ENCODE data around the gene DOK5.

DNA sequence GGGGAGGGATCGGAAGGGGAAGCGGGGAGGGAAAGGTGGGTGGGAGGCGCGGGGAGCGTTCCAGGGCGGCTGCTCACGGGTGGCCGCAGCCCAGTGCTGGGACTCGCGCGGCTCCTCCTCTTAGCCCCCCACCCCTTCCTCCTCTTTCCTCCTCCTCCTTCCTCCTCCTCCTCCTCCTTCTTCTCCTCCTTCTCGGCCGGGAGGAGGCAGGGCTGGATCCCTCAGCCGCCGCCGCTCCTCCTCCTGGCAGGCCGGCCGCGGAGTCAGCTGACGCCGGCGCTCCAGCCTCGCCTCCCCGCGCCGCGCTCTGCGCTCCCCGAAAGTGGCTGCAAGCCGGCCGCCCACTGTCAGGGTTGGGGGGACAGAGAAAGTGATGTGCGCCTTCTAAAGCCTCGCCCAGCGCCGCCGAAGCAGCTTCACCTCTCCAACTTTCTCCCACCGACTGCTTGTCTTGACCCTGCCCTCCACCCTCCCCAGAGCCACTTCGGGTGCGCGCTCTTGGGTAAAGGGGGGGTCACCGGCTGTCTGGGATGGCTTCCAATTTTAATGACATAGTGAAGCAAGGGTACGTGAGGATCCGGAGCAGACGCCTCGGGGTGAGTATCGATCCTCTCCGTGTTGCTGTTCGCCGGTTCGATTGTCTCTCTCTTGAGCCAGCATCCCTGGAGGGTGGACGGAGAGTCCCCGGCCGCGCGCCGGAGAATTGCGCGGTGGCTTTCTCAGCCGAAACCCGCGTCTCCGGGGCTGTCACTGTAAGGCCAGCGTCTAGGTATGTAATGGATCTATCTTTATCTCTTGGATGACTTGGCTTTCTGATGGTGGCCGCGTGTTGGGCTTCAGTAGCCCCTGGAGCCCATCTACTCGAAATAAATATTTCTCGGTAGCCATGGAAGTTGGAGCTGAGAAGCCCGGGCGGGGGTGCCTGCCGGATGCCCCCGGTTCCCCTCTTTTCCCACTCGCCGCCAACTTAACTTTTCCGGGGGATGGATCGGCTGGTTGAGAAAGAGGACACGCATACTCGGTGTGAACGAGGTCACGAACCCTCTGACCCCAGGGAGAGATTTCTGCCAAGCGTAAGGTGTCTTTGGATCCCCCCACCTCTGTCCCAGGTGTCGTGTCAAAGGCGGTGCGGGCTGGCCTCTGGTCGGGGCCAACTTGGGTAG is at the start of gene DOK5:
DOK5 (plus strand) TSS at position 177 of the 1,163 bp plus-strand sequence.
- RRBS = 2% methylated on average over 33 of the region's 84 CpGs

DNA sequence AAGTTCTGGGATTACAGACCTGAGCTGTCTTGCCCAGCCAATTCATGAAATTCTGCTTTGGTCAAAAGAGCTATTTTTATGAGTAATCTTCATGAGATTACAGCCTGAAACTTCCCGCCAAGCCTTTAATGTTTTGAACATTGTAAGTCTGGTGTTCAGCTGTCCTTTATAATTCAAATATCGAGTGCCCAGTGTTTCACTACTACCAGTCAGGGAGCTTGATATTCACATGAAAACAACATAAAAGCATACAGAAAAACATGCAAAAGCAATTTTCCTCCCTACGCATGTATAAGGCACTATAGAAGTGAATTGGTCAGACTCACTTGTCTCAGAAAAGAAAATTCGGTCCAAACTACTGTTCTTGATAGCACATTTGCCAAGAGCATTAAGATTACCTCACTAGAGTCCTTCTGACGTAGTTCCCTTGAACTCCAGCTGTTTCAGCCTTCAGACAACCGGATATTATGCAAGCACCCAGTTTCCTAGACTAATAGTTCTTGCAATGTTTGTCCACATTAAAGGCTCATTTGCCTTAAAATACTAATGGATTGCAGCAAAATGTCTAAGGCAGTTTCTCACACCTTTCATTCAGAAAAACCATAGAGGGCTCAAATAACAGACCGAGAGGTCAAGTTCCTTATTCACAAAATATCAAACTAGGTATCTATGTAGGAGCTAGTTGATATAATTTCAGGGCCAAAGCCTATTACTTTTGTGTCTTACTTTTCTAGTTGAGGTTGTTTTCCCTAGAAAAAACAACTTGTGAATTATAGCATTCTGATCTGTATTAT is 2.6 kb upstream of the CASS4 start:
- RRBS = no CpG with 5 or more reads among the region's 7 CpGs

- RRBS = 98% methylated on average over 3 of the region's 8 CpGs
These were observed 25.6 kb upstream of the RTF2 start for GRCh38 chr20:56442879-56443220.

- RRBS = no CpG with 5 or more reads among the region's 20 CpGs
These were observed 9.9 kb upstream of the RTF2 start for GRCh38 chr20:56458451-56459094.

- RRBS = no CpG with 5 or more reads among the region's 4 CpGs
These were observed 7.1 kb upstream of the RTF2 start for GRCh38 chr20:56461253-56461862.

- RRBS = no CpG with 5 or more reads among the region's 29 CpGs
These were observed 2.8 kb upstream of the TFAP2C start for GRCh38 chr20:56626374-56626735.

GRCh38 chr20:57243691-57244563 is 22.5 kb downstream of the BMP7 start:
- RRBS = 56% methylated on average over 3 of the region's 20 CpGs

GRCh38 chr20:57385027-57385491 is 6.1 kb upstream of the RBM38 start:
- RRBS = 89% methylated on average over 5 of the region's 14 CpGs

- RRBS = 1% methylated on average over 7 of the region's 24 CpGs
These were observed 295 bp downstream of the RBM38 start for GRCh38 chr20:57391599-57391782.

GRCh38 chr20:57405228-57405920 is 14.2 kb downstream of the RBM38 start:
- RRBS = no CpG with 5 or more reads among the region's 16 CpGs

DNA sequence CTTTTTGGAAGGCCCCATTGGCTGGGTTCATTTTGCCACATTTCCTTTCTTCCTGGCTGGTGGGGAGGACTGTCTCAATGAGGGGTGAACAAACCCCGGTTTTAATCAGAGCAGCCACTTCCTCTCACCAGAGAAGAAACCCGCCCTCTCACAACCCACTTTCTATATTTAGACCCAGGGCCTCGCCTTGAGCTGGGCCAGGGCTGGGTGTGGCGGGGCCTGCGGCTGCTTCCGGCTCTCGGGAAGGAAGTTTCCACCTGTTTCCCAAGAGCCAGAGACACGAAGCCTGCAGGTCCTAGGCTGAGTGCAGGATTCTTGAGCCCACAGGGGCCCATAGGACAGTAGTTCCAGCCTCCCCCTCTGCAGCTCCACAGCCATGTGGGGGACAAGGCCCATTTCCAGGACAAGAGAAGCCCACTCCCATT is 41.8 kb downstream of the RBM38 start:
- RRBS = 24% methylated on average over 1 of the region's 8 CpGs

DNA sequence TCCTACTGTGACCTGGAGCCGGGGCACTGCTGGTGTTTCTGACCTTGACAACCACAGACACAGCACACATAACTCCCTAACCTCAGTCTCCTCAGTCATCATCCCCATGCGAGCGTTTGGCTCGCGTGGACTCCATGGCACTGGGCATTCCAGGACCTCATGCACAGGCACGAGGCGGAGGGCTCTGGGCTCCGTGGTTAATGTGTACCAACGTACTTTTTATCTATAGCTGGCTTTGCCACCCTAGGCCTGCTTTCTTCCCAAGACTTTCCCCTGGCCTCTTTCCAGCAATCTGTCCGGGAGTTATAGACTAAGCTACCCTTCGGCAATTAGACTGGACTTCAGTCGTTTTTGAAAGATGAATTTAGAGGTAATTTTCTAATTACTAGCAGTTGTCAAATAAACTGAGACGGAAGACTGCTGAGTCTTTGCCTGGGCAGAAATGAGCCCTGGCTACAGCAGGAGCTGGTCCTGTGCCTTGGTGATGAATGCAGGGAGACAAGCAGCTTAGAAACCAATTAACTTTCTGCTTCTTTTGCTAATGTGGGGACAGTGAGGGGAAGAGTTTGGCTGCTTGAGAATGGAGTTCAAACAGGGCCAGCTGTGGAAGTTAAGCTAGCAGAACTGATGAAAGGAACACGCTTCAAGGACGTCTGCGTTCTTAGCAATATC is 16.1 kb upstream of the CTCFL start:
- RRBS = no CpG with 5 or more reads among the region's 16 CpGs

DNA sequence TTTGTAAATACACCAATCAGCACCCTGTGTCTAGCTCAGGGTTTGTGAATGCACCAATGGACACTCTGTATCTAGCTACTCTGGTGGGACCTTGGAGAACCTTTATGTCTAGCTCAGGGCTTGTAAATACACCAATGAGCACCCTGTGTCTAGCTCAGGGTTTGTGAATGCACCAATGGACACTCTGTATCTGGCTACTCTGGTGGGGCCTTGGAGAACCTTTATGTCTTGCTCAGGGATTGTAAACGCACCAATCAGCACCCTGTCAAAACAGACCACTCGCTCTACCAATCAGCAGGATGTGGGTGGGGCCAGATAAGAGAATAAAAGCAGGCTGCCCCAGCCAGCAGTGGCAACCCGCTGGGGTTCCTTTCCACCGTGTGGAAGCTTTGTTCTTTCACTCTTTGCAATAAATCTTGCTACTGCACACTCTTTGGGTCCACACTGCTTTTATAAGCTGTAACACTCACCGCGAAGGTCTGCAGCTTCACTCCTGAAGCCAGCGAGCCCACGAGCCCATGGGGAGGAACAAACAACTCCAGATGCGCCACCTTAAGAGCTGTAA is 9.2 kb upstream of the ZBP1 start:
- RRBS = no CpG with 5 or more reads among the region's 9 CpGs

DNA sequence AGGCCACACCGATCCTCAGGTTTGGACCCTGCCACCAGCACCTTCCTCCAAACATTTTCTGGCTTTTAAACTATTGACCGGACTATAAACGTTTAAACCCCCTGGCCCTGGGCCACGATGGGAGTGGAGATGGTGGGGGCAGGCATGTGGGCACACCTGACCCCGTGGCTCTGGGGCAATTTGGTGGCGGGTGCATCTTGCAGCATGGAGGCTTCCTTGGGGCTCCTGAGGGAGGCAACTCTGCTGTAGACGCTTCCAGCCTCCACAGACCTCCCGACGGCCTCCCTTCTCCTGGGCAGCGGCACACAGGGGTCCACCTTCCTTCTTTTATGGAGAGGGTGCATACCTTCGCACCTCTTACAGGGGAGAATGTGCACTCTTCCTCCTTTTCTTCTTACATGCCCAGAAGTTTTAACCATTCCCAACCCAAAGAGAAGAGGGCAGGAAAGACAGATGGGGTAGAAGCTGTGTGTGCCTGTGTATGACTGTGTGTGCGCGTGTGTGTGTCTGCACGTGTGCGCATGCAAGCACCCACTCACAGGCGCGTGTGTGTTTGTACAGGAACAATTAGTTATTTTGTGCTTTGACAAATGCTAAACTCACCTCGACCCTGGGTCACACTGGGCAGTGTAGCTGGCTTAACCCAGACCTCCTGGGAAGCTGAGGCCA is 5.0 kb downstream of the PMEPA1 start:
- RRBS = no CpG with 5 or more reads among the region's 18 CpGs

GRCh38 chr20:58014529-58015113 is 136.1 kb upstream of the C20orf85 start:
- RRBS = no CpG with 5 or more reads among the region's 5 CpGs

DNA sequence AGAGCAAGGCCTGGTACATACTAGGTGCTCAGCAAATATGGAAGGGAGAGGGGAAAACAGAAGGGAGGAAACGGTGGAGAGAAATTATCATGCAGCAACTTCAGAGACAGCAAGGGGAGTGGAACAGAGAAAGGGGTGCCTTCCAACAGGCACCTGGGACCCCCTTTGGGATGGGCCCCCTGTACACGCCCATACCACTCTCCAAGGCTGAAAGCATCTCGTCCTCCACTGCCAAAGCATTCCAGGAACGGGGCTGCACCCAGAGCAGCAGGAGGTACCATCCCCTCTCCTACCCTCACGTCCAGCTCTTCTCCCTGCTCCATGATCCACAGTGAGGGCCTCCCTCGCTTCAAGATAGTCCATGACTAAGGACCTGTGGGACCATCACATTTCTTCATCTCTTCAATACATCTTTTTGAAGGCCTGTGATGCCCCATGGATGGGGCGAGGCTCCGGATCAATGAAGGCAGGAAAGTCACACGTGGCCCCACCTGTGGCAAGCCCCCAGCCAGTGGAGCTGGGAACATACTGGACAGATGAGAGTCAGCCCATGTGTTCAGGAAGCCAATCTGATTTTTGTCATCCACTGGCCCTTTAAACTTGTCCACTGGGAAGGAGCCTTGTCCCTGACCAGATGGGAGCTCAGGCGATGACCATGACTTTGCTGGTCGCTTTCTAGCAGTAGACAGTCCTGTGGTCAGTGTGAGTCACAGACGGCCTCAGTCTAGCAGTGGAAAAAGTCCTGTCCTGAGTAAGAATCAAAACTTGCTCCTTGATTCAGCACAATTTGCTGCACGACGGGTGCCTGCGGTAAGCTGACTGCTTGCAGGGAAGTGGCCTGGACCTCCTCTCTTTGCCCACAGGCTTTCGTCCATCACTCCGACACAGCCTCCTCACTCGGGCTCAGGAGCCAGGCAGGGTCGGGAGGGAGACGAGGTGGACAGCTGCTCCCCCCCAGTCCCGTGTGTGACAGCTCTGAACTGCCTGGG is 131.9 kb upstream of the C20orf85 start:
- RRBS = no CpG with 5 or more reads among the region's 21 CpGs

DNA sequence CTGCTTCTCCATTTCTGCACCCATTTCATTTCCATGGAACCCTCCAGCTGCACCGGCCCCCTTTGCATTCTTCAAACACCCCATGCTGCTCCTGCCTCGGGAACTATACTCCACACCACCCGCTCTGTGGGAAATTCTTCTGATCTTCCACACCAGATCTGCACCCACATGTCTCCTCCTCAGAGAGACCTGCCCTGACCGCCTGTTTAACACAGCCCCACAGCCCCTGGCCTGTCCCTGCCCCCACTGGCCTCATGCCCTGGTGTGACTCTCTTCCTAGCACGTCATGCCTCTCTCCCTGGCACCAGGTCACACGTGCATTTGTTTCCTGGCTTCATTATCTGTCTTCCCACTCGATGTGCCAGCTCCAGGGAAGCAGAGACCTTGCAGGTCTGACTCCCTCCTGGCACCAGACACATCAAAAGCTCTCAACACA is 1.8 kb upstream of the C20orf85 start:
- RRBS = no CpG with 5 or more reads among the region's 7 CpGs

DNA sequence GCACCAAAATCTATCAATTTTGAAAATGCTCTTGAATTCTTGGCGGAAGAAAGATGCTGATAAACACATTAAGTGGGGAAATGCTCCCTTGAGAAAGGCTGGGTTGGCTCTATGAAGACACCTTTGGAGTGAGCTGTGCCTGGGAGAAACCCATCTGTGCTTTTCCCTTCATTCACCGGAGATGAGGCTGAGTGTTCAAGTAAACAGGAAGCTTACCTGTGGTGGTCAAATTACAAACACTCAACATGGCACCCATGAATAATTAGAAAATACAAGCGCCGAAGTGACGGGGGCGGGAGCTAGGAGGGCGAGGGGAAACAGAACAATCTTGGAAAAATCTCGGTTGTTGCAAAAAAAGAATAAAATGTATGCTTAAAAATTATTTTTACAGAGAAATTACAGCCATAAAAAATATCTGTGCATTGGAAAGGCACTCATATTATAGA is 986 bp upstream of the ANKRD60 start:
- RRBS = no CpG with 5 or more reads among the region's 8 CpGs

- RRBS = no CpG with 5 or more reads among the region's 18 CpGs
These were observed 8.0 kb upstream of the ANKRD60 start for GRCh38 chr20:58236487-58236887.

GRCh38 chr20:58238235-58238933 is 9.9 kb upstream of the ANKRD60 start:
- RRBS = no CpG with 5 or more reads among the region's 12 CpGs

Measured in renal cortical epithelial cell (primary cell).